AG04449 (cell line): ENCODE measurements around the genes KATNA1, LATS1 and NUP43.

- RRBS: no CpG with 5 or more reads among the region's 6 CpGs
These were observed 46.1 kb upstream of the UST start for GRCh38 chr6:148700630-148701130.

GRCh38 chr6:148750681-148751633 is 4.1 kb downstream of the UST start:
- RRBS: no CpG with 5 or more reads among the region's 14 CpGs

- RRBS: no CpG with 5 or more reads among the region's 10 CpGs
These were observed 236.5 kb downstream of the UST start for GRCh38 chr6:148983060-148983909.

- RRBS: no CpG with 5 or more reads among the region's 7 CpGs
These were observed 238.5 kb downstream of the UST start for GRCh38 chr6:148985036-148986039.

DNA sequence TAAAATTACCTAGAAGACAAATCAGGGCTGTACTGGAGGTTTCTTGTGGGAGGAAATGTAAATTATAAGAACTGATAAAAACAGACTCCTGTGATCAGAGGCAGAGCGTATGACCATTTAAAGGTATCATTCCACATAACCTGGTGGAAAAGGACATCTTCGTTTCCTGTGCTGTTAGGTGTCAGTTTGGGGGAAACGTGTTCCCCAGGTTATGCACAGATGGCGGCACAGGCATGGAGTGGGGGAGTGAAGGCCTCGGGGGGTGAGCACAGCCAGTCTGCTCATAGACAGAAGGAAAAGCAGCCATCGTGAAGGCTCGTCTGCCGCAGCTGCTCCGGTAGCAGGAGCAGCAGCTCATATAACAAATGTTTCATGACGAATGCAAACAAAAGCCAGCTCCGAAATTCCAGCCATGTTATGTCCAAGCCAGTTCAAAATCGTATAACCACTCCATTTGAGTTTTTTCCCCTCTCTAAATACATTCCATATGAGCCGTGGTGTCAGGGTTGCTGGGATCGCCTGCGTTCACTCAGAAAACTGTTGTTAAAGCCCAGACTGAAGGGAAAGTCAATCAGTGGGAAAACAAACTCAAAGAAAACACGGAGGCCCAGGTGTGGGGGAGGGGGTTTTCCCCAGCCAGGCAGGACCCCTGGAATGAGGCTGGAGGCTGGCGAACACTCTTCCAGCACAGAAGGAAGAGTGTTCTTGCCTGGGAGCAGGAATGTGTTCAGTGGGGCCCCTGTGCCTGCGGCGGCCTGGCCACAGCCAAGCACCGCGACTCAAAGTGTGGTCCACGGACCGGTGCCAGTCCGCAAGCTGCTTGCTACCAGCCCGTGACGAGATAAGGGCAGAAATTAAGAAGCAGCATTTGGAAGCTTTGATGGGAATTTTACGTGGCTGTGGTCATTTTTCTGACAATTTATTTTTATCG is 280.4 kb upstream of the TAB2 start:
- RRBS: no CpG with 5 or more reads among the region's 28 CpGs

GRCh38 chr6:149320773-149321363 is 3.4 kb downstream of the TAB2 start:
- RRBS: no CpG with 5 or more reads among the region's 1 CpG

GRCh38 chr6:149337583-149338713 is 20.4 kb downstream of the TAB2 start:
- RRBS: no CpG with 5 or more reads among the region's 4 CpGs

DNA sequence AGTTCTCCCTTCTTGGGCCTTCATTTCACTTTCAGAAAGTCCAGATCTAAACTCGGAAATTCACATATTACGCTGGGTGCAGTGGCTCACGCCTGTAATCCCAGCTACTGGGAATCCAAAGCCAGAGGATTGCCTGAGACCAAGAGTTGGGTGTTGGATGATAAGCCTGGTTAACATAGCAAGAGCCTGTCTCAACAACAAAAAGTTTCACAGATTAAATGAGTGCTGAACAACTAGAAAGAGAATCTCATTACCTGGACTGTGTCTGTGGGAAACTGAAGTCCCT is 1.8 kb downstream of the GINM1 start:
- RRBS: no CpG with 5 or more reads among the region's 3 CpGs

DNA sequence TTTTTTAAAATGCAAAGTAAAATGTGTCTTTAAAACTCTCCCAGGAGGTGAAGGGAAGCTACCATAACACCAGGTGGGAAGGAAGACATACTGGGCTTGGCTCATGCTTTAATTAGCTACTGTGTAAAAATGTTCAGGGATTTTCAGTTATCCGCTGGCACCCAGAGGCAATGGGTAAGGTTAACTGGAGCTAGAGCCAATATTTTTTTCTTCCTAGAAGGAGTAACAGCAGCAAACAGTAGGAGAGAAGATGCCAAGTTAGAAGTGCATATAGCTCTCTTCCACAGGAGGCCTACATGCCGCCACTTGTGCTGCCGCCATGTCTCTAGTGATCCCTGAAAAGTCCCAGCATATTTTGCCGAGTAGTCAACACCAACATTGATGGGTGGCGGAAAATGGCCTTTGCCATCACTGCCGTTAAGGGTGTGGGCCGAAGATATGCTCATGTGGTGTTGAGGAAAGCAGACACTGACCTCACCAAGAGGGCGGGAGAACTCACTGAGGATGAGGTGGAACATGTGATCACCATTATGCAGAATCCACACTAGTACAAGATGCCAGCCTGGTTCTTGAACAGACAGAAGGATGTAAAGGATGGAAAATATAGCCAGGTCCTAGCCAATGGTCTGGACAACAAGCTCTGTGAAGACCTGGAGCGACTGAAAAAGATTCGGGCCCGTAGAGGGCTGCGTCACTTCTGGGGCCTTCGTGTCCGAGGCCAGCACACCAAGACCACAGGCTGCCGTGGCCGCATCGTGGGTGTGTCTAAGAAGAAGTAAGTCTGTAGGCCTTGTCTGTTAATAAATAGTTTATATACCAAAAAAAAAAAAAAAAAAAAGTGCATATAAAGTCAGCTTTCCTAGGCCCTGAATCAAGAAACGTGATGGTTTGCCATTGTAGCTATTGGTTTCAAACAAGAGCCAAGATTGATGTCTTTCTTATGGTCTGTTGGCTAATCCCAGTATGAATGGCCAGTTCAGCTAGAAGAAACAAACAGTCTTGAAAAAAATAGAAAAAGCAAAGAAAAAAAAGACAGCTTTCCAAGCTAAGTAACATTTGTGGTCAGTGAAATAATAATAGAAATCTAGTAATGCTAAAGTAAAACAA is 27.9 kb downstream of the GINM1 start:
- RRBS: no CpG with 5 or more reads among the region's 18 CpGs

DNA sequence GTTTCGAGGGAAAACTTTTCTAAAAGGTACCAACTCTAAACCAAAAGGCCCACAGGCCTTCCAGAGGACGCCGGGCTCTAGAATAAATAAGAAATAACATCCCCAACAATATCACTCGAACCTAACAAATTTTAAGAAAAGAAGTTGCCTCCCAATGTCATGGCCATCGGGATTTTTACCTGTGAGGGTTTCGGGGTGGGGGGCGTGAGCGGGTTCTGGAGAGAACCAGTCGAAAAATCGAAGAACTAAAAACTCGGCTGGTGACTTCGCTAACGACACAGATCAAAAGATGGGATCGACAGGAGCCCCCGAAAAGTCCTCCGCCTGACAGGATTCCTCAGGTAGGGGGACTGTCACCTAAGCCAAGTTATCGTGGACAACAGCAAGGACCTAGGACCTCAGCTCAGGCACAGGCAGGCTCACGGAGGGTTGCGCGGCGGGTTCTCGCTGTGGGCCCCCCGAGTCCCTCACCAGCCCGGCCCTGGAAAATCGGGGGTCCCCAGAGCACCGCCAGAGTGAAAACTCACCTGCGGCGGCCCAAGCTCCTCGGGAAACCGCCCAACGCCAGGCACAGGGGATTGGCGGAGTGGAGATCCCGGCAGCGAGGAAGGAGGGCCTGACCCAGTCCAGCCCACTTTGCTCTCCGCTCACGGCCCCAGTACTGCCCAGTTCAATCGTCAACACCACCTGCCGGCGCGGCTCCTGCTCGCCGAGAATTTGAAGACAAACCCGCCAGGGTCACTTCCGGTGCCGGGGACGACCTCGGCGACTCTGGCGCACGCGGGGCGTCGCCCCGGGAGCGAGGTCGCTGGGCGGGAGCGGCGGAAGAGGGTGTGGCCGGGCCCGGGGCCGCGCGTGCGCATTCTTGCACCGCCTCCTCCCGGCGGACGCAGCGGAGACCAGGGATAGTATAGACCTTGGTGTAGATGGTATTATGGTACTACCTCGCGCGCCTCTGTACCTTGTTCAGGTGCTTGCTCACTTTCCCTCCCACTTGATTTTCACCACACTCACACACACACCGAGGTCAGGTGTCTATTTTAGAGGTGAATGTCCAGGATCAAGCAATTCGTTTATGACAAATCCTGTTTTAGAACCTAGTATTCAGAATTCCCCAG is at the start of gene KATNA1:
KATNA1 (minus strand) TSS at position 773 of the 1,118 bp plus-strand sequence.
- RRBS: 2% methylated on average over 33 of the region's 75 CpGs

GRCh38 chr6:149699092-149699791 is 18.7 kb downstream of the LATS1 start:
- RRBS: no CpG with 5 or more reads among the region's 2 CpGs

- RRBS: 2% methylated on average over 13 of the region's 53 CpGs
These were observed at the start of gene LATS1 for GRCh38 chr6:149717952-149718466. Gene LATS1 (minus strand): TSS chr6:149718101.

DNA sequence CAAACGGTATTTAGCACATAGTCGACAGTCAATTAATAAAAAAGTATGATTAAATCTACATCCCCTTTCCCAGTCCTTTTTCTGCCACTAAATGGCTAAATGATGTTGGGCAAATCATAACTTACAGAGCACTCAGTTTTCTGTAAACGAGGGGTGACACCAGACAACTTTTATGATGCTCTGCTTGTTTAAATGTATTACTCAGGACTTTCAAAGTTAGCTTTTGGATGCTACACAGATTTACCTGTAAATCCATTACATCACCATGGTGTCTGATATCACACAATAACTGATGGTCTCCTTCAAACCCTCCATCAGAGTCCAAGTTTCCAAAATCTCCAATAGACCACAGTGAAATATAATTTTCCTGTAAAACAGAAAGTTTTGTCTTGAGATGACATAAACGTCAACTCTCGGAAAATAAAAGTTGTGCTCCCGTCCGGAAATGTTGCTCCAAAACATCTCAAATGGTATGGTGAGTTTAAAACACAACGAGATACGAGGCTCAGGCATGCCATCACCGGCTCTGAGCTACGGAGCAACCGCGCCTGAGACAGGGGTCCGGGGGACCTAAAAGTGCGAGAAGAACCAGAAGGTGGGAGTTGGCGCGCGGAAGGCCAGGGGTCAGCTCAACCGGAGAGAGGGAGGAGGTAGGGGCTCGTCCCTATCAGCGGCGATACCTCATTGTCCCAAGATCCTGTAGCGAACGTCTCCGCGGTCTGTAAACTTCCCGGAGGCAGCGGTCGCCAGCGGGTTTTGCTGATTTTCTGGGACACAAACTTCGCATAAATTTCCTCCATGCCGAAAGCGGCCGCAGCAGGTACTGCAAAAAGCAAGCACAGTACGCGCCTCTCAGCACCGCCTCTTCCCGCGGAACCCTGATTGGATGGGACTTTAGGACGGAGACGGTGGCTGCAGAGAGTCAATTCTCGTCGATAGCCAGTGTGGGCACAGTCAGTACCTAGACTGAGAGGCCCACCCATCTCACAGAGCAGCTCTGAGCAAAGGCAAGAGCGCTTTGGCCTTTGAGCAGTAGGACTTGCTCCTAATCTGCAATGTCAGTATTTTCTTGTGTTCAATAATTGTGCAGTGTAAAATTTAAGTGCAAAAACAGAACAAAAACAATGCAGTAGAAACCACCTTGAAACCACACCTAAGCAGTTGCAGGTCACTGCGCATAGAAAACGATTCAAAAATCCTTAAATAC is at the start of gene NUP43:
NUP43 (minus strand) TSS at position 834 of the 1,207 bp plus-strand sequence.
- RRBS: 1% methylated on average over 18 of the region's 46 CpGs

DNA sequence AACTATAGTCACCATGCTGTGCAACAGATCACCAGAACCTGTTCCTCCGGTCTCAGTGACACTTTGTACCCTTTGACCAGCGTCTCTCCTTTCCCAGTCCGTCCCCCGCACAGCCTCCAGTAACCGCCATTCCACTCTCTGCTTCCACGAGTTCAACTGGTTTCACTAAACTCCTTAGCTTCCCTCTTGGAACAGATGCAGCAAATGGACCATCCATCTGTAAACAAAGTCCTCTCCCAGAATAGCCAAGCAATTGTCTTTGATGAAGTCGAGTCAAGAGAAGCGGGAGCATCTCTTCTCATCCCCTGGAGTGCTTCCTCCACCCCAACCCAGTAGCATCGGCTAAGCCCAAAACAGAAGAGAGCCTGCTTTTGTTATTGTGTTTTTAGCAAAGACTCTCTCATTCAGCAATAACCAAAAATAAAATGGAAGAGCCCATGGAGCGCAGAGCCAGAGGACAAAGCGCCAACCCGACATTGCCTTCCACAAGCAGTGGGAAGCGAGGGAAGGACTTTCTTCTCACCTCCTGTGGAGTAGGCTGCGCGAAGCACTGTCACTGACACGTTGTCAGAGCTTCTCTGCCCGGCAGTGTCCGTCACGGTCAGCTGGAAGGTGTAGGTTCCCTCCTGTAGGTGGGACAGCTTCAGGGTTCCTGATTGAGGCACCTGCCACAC is 21.6 kb downstream of the LRP11 start:
- RRBS: no CpG with 5 or more reads among the region's 19 CpGs

DNA sequence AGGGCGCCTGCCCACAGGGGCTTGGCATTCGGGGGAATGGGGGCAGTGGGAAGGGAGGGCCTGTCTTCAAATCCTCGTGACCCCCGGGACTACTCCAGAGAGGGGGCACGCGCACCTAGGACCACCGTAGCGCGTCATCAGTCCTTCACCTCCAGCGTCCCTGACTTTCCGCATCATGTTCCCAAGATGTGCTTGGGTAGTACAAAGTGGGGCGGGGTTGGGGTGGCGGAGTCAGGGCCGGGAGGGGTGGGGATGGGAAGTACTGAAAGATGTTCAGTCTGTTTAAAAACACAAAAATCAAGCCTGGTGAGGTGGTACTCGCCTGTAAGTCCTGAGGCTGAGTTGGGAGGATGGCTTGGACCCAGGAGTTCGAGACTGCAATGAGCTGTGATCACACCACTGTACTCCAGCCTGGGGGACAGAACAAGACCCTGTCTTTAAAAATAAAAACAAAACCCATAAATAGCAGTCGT is 440 bp upstream of the LRP11 start:
- RRBS: no CpG with 5 or more reads among the region's 17 CpGs

DNA sequence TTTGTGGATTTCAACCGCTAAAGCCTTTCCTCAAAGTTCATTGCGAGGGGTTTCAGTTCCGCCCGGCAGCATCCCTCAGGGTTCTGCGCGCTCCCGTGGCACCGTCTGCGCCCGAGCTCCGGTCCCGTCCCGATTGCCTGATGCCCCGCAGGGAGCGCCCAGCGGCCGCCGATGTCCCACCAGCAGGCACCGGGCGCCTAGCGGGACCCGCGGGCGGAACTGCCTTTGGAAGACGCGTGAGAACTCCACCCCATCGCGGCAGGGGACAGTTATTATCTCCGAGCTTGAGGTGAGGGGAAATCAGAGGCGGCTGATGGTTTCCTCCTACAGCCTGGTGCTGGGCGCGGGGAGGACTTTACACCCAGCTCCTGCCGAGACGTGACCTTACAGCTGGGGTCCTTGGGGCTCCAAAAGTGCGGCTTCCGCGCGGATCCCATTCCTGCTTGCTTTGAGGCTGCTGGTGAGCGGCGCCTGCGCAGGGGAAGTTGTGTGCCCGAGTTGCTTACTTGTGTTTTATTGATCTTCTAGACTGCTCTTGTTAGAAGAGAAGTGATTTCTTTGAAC is 27.1 kb downstream of the ULBP1 start:
- RRBS: 3% methylated on average over 15 of the region's 42 CpGs

- RRBS: no CpG with 5 or more reads among the region's 20 CpGs
These were observed 35.0 kb downstream of the PPP1R14C start for GRCh38 chr6:150177682-150178501.

DNA sequence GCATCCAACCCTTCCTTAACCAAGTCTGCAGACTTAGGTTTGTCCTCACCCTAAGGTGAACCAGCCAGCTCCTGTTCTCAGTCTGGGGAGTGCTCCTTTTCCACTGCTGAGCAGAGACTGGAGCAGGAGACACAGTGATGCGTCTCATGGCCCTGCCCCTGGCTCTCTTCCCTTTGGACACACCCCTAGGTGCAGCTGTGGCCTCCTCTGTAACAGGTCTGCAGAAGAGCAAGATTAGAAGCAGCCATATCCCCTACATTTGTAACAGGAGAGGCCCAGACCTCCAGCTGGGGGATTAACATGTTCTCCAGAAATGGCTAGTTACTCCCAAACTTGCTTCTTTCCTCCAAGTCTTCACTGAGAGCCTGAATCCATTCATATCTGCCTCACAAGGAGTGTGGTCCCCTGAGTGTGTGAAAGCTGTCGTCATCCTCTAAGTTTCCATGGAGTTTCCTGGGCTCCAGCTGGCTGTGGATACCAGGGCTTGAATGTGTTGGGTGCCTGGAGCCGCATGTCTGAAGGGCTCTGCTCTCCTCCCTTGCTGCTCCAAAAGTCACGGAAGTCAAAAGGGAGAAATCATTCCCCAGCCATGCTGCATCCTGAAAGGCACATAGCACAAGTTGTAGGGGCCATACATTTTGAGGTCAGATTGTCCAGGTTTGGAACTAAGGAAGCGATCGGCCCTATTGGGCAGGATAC is 57.7 kb downstream of the PPP1R14C start:
- RRBS: no CpG with 5 or more reads among the region's 6 CpGs

DNA sequence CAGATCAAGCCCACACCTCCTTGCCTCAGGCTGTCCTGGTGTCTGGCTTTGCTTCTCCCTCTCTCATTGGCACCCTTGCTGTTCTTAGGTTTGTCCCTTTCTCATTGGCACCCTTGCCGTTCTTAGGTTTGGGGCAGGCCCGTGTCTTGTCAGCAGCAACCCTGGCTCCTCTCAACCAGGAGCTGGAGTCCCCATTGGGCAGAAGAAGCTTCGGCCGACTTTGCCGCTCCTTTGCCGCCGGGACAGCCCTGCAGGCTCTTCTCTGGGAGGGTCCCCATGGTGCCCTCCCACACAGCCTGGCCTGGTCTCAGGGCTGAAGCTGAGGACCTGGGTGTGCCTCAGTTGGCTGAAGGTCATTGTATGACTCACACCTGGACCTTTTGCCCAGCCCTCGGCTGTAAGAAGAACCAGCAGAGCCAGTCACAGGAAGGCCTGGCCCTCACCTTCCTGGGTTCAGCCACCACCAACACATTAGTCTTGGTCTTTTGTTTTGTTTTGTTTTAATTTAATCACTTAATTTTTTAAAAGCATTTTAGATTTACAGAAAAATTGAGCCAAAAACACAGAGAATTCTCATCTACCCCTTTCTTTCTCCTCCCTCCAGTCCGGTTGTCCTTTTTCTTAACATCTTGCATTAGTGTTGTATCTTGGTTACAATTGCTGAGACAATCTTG is 59.6 kb downstream of the PPP1R14C start:
- RRBS: no CpG with 5 or more reads among the region's 9 CpGs